Colonic mucosa (tissue), 1 donor: ENCODE measurements around a stretch of chr11.

- PRO-cap: no peak
Measured at GRCh38 chr11:10288754-10289429, 5.1 kb downstream of the SBF2 start.

- PRO-cap: unidirectional peak, minus-strand start at chr11:10323061
Measured at GRCh38 chr11:10322945-10323385, 18.1 kb downstream of the ADM start.

DNA sequence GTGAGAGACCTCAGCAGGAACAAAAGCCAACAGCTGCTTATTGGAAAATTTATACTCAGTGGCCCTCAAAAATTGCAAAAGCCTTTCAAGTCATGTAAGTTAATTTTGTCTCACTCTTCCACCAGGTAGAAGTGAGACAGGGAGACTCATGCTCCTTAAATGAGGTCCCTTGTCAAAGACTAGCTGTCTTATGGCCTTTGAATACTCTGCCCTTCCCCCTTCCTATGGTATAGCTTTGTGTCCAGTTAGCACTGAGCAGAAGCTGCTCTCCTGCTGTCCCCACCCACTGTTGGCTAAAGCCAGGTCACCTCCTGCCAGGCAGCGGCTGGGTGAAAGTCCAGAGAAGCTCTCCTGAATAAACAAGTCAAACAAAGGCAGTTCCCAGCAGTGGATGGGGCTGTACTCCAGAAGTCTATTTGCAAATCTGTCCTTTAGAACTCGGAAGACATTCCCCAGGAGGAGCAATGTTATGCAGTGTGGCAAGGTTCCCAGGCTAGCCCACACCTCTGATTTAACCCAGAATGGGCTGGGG is 21.5 kb downstream of the ADM start:
- PRO-cap: bidirectional peak, plus-strand start at position 444 of the sequence, minus-strand start at position 288 of the sequence

DNA sequence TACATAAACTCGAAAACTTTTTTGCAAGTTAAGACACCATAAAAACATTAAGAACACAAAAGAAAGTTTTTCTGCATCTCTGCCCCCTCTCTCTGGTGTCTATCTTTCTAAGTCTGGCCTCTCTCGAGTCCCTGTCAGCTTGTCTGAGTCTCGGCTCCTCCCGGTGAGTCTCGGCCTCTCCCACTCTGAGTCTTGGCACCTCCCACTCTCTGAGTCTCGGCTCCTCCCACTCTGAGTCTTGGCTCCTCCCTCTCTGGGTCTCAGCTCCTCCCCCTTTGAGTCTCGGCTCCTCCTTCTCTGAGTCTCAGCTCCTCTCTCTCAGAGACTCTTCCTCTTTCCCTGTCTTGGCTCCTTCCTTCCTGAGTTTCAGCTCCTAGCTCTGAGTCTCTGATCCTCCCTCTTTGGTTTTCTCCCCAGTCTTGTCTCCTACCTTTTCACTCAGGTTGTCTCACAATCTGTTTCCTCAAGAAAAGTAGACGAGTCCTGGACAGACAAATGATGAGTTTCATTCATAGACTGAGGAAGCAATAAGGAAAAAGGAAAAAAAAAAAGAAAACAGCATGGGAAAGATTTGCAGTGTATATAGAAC is 72.5 kb upstream of the AMPD3 start:
- PRO-cap: no peak

DNA sequence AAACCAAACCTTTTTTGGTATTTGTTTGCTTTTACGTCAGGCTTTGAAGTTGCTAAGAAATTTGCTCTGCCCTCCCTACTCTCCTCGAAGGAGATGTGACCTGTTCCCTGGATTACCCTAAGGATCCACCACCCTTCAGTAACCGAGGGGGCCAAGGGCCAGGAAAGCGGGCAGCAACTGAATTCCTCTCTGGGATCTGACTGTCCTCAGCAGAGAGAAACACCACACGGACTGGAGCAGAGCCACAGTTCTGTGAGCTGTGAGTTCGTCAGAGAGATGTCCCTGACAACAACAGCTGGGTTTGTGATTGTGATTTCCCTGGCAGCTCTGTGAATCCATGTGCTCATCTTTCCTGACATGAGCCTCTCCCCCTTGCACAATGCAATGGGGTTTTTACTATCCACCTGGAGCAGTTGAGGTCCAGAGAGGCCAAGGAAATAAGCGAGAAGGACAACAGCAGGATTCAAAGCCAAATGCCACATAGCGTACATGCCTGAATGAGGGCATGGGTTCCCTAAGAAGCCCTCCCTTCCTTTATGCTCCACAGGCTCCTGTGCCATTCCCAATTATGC is 69.4 kb upstream of the AMPD3 start:
- PRO-cap: no peak

DNA sequence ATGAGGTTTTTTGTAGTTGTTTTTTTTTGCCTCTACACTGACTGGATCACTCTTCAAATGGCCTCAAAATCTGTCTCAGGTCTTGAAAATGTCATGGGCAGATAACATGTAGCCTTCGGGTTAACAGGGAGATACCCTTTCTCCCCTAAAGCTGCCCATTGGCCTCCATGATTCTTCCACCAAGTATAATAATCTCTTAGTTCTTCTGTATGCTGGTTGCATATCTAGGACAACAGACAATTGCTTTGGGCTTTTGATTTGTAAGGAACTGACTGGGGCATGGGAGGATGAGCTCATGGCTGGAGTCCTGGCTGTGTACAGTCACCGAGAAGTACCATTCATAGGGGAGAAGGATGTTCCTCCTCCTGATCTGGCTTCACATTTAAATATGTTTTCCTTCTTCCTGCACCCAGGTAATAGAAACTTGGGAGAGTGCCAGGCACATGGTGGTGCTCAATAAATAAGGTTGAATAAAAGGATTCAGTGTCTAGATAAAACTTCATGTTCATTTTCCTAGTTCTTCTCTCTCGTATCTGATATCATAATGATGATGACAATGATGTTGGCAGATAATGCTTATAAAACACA is 2.8 kb upstream of the AMPD3 start:
- PRO-cap: no peak

GRCh38 chr11:10455799-10456886 is 1.1 kb downstream of the AMPD3 start:
- PRO-cap: bidirectional peak, plus-strand start at chr11:10456056, minus-strand start at chr11:10456030

DNA sequence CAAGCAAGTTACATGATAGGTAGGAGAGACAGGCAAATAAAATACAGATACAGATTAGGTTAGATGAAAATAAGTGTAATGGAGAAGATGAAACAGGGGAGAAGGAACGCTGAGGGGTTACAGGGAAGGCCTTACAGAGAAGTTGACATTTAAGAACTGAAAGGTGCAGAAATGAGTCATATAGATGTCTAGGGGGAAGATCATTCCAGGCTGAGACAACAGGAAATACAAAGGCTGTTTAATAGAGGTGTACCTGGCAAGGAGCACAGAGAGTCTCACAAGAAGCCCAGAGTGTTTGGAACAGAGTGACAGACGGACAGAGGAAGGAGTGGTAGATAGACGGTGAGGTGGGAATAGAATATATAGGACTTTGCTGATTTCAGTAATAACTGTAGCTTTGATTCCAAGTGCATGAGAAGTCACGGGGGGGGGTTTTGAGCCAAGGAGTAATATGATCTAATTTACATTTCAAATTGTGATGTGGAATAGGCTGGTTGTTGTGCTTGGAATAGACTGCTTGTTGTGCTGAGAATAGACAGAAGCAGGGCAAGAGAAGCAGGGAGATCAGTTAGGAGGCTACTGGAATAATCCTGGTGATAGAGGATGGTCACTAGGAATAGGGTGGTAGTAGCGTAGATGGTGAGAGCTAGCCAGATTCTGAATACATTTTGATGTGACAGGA is 13.6 kb downstream of the RNF141 start:
- PRO-cap: unidirectional peak, plus-strand start at position 289 of the sequence

GRCh38 chr11:10566318-10566569 is 2.2 kb downstream of the LYVE1 start:
- PRO-cap: no peak

- PRO-cap: no peak
Measured at GRCh38 chr11:10573462-10574235, 5.2 kb upstream of the LYVE1 start.

GRCh38 chr11:10603025-10603547 is 34.6 kb upstream of the LYVE1 start:
- PRO-cap: no peak

DNA sequence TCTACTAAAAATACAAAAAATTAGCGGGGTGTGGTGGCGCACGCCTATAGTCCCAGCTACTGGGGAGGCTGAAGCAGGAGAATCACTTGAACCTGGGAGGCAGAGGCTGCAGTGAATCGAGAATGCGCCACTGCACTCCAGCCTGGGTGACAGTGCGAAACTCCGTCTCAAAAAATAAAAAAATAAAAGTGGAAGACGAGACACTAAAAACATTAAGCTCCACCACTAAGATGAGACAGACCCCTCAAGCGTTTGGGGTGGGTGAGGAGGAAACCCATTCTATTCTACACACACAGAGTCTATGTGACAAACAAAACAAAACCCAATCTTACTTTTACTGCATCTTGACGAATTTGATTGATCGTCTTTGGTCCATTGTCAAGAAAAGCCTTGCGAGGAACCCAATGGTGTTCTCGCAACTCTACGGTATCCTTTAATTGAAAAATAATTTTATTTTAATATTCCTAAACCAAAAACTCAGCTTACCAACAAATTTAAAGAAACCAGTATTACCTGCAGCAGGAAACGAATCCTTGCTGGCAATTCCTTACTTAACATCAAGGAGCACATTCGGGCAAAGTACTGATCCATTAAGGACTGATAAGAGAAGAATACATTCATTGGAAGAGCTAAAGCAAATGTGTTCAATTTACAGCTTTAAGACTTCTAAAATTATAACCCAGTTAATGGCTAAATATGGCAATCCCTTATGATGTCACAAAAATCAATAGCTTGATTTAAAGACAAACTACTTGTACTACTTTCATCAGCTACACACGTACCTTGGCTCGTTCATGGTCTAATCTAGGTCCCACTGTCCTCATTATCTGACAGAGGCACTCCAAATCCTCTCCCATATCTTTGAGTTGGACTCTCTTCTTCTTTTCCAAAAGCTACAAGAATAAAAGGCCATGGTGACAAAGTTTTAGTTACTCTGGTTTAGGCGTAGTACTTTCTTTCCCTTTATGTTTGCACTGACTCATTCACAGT is 5.7 kb downstream of the EIF4G2 start:
- PRO-cap: no peak

DNA sequence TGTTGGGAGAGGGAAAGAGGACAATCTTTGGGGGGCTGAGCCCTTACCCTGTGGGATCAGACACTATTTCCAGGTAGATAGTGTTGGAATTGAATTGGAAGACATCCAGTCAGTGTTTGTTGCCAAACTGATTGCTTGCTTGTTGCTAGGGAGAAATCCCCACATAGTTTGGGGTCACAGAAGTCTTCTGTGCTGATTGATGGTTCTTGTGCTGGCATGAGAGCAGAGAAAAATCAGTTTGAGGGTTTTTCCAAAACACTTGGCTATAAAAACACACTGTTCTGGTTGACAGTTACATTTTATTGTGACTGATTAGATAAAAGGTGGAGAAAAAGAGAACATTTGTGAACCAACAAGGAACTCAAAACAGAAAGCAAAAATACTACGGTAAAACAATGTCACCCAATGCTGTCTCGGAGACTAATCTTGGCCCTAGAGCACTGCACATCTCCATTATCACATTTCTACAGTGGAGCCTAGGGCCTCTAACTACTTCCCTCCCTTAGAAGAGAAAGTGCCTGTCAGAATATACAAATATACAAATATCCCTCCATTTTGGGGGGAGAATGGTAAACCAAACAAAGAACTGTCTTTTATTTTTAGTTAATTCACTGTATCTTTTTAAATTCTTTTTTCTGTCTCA is 14.5 kb upstream of the EIF4G2 start:
- PRO-cap: no peak

DNA sequence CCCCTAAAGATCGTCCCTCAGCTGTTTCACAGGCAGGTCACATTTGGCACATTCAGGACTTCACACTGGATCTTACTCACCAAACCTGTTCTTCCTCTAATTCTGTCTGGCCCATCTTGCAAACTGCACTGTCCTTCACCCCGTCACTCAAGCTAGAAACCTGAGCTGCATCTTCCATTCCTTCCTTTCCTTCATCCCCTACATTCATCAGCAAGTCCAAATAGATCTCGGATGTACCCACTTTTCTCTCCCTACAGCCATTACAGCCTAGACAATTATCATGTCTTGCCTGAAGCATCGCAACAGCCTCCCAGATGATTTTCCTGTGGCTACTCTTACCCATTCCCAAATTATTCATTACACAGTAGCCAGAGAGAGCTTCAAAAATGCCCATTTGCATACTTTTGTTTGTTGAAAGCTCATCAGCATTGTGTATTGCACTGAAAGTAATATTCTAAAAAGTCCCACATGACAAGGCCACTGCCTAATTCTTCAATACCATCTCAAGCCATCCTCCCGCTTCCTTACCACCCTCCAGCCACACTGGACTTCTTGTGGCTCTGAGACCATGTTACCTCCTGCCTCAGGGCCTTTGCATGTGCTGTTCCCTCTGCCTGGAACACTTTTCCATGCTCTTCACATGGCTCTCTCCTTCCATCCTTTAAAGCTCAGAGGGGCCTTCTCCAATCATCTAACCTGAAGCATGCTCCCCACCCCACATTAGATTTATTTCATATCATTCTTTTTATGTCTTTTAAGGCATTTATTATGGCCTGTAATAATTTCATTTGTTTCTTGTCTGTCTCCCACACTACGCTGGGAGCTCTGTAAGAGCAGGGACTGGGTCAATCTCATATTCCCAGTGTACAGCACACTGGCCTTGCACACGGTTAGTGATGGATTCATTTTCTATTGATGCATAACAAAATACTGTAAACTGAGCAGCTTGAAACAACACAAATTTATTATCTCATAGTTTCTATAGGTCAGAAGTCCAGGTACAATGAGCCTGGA is 61.1 kb upstream of the CSNK2A3 start:
- PRO-cap: no peak

GRCh38 chr11:11582025-11582824 is 39.6 kb downstream of the GALNT18 start:
- PRO-cap: no peak

DNA sequence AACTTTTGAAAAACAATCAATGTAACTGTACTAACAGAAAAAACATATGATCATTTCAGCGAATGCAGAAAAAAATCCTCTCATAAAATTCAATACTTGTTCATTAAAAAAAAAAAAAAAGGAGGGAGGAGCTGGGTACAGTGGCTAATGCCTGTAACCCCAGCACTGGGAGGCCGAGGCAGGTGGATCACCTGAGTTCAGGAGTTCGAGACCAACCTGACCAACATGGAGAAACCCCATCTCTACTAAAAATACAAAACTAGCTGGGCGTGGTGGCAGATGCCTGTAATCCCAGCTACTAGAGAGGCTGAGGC is 59.2 kb upstream of the GALNT18 start:
- PRO-cap: unidirectional peak, plus-strand start at position 119 of the sequence

- PRO-cap: no peak
Measured at GRCh38 chr11:11810598-11811144, 31.1 kb upstream of the USP47 start.

GRCh38 chr11:11957692-11957951 is 50.8 kb downstream of the DKK3 start:
- PRO-cap: no peak

- PRO-cap: no peak
Measured at GRCh38 chr11:11965661-11966186, 42.7 kb downstream of the DKK3 start.

GRCh38 chr11:12008821-12009621 is 595 bp upstream of the DKK3 start:
- PRO-cap: bidirectional peak, plus-strand start at chr11:12009500, minus-strand start at chr11:12009329